Epithelial cell of prostate (primary cell): ENCODE measurements around the genes SMIM11 and SMIM34.

DNA sequence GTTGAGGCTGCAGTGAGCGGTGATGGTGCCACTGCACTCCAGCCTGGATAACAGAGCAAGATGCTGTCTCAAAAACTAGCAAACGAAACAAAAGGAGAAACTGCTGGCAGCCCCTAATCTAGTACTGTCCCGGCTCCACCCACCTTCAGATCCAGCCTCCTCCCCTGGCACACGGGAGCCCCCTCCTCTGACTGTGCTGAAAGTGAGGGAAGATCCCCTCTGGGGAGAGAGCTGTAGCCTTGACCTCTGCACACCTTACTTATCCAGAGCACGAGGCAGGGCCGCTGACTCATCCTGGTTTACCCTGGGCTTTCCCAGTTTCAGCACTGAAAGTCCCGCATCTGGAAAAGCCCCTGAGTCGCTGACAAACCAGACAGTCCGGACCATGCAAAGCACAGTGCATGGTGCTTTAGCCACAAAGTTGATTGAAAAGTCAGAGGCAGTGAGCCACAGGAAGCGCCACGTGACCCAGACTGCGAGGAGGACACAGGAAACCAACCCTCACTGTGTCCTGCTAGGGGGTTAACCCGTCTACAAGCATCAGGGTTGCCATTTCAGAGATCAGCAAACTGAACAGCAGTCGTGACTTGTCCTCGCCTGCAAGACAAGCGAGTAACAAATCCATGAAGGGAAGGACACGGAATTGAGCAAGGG is 20.2 kb upstream of the IFNGR2 start:
- RRBS = no CpG with 5 or more reads among the region's 17 CpGs

- RRBS = no CpG with 5 or more reads among the region's 11 CpGs
Measured at GRCh38 chr21:33564162-33564844, 21.5 kb downstream of the SON start.

- RRBS = 1% methylated on average over 16 of the region's 56 CpGs
Measured at GRCh38 chr21:33587819-33588502, 523 bp downstream of the DONSON start.

- RRBS = no CpG with 5 or more reads among the region's 6 CpGs
Measured at GRCh38 chr21:33626176-33626508, 15.4 kb downstream of the CRYZL1 start.

GRCh38 chr21:33686473-33686781 is 44.1 kb downstream of the ITSN1 start:
- RRBS = no CpG with 5 or more reads among the region's 3 CpGs

DNA sequence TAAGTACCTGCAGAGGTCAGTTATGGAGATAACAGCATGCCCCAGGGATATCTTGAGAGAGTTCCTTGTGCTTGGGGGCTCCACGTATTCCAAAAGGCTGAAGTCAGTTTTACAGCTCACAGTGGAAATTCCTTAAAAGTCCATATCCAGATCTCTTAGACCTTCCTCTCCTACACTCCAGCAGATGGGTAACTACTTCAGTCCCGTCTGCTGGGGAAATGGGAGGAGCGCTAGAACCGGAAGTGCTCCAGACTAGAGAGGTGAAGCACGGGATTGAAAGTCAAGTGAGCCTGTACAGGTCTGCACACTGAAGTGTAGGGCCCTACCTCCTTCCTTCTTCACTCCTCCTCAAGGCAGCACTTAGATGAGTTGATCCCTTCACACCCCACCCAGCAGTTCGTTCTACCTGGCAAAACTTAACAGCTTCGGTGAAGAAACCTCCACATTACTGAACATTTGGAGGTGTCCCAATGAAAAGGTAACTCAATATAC is 73.8 kb downstream of the ITSN1 start:
- RRBS = no CpG with 5 or more reads among the region's 7 CpGs

GRCh38 chr21:33765629-33766549 is 123.6 kb downstream of the ITSN1 start:
- RRBS = no CpG with 5 or more reads among the region's 4 CpGs

DNA sequence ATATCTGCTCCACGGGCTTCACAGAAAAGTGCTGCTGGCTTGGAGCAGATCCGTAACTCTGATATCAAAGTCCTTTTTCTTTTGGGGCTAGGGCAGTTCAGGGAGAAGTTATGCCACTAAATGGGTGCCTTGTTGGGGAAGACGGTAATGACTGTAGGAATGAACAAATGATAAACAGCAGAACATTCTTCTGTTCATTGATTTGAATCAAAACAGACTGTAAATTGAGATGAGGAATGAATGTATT is 8.9 kb upstream of the ATP5PO start:
- RRBS = no CpG with 5 or more reads among the region's 3 CpGs

DNA sequence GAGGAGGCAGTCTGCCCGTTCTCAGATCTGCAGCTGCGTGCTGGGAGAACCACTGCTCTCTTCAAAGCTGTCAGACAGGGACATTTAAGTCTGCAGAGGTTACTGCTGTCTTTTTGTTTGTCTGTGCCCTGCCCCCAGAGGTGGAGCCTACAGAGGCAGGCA is 15.2 kb upstream of the ATP5PO start:
- RRBS = no CpG with 5 or more reads among the region's 2 CpGs

DNA sequence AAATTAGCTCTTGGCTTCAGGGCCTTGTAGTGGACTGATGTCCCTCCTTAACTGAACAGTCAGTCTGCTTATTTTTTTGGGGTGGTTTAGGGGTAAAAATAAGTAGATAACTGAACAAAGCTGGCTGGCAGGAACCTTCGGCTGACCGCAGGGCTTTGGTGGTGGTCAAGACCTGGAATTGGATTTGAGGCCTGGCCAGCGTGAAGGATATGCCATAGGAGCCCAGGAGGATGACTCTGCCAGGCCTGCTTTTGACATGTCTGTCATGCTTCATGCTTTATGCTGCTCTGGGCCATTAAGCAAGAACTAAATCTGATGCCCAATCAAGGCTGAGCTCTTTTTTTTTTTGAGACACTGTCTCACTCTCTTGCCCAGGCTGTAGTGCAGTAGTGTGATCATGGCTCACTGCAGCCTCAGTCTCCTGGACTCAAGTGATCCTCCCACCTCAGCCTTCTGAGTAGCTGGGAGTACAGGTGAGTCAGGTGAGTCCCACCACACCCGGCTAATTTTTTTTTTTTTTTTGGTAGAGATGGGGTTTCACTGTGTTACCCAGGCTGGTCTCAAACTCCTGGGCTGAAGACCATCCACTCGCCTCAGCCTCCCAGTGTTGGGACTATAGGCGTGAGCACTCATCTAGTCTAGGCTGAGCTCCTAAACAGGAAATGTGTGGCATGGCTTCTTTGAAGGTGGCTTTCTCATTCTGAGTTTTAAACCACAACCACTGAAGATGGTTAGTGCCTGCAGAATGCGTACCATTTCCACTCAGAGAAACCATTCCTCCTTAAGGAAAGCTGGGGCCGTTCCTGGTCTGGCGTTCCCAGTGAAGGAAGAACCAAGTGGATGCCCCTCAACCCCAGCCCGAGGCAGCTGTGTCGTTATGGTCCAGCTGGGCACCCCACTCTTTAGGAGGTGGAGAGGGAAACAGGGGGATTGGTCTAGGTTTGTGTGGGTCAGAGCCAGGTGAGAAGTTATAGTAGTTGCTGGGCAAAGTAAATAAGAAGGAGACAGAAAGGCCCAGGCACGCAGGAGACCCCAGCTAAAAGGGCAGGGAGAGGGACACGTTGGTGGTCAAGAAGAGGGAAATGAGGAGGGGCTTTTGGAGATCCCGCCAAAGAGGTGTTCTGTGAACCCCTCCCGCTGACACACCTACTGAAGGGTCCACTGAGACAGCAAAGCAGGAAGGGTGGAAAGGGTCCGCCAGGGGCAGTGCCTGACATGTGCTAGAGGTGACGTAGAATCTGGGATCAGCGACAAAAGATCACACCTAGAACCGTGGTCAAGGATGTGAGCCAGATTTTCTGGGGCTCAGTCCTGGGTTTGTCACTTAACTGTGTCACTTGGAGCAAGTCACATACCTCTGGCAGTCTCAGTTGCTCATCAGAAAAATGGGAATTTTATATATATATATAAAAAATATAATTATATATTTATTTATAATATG is 34.3 kb upstream of the ATP5PO start:
- RRBS = no CpG with 5 or more reads among the region's 19 CpGs

GRCh38 chr21:33975992-33976833 is 60.6 kb upstream of the ATP5PO start:
- RRBS = no CpG with 5 or more reads among the region's 17 CpGs

- RRBS = no CpG with 5 or more reads among the region's 6 CpGs
Measured at GRCh38 chr21:33976834-33977427, 61.3 kb upstream of the ATP5PO start.

DNA sequence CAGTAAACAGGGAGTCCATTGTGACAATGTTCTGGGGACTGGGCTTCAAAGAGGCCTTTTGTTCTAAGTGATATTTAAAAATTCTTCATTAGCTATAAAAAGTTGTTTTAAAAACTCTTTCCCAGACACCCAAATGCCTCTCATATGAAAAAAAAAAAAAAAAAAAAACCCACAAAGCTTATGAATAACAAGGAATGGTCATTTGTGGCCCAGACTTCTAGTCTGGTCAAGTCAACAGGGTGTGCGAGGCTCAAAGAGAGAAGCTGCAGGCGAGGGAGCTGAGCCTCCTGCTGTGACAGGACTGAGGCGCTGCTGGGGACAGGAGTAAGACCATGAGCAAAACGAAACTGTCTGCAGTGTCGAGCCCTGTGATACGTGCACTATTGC is 30.5 kb upstream of the KCNE2 start:
- RRBS = no CpG with 5 or more reads among the region's 6 CpGs

GRCh38 chr21:34375235-34375575 is at the start of gene SMIM11:
TSS of gene SMIM11 (plus strand) at chr21:34375507.
- RRBS = 1% methylated on average over 25 of the region's 31 CpGs

DNA sequence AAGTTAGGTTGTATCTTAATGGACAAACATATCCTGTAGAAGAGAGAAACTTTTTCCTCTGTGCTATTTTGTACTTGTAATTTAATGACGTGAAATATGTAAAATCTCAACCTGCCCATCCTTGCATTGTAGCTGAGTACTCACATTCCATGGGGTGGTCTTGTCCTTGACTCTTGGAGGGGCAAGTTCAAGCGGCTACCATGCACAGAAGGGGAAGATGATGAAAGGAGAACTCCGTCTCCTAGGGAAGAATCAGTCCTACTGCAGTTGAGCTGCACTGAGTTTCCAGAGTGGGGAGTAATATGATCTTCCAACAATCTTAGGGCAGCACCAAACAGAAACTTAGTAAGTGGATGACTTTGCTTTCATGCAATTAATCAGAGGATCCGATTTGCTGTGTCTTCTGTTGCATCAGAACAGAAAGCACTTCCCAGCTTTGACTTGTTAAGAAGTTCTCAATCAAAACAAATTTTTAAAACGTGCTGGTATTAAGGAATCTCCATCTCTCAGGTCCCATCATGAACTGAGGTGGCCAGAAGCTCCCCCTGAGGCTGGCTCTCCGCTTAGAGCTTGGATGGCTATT is at the start of gene SMIM34:
Gene SMIM34, minus strand, starts transcription at position 263 of the 583 bp plus-strand sequence.
- RRBS = no CpG with 5 or more reads among the region's 6 CpGs

- RRBS = no CpG with 5 or more reads among the region's 19 CpGs
Measured at GRCh38 chr21:34520687-34521462, 8.9 kb upstream of the KCNE1 start.

- RRBS = no CpG with 5 or more reads among the region's 4 CpGs
Measured at GRCh38 chr21:34583388-34583623, 31.6 kb downstream of the RCAN1 start.

GRCh38 chr21:34618873-34619346 is 4.0 kb upstream of the RCAN1 start:
- RRBS = no CpG with 5 or more reads among the region's 2 CpGs

DNA sequence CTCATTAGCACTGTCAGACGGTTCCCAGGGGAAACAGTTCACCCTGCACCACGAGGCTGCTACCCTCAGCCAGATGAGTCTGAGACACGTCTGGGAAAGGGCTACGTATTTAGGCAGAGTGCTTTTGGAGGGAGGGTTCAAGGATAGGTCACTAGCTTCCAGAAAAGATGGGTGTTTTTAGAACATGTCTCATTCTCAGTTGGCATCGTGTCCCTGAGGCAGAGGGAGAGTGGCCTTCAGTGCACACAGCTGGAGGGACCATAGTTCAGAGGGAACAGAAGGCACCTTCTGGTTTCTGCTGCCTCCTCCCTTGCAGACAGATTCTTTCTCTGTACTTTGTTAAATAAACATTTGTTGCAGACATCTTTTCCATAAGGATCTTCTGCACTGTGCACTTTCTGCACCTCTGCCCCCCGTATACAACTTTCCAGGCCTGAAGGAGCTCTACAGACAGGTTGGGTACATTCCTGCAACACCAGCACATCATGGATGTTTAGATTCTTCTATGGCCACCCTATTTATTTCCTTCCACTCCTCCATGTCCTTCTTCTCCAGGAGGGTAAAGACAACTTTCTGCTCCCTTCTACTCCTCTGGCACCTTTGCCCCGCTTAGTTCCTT is 140.0 kb downstream of the CLIC6 start:
- RRBS = no CpG with 5 or more reads among the region's 7 CpGs

DNA sequence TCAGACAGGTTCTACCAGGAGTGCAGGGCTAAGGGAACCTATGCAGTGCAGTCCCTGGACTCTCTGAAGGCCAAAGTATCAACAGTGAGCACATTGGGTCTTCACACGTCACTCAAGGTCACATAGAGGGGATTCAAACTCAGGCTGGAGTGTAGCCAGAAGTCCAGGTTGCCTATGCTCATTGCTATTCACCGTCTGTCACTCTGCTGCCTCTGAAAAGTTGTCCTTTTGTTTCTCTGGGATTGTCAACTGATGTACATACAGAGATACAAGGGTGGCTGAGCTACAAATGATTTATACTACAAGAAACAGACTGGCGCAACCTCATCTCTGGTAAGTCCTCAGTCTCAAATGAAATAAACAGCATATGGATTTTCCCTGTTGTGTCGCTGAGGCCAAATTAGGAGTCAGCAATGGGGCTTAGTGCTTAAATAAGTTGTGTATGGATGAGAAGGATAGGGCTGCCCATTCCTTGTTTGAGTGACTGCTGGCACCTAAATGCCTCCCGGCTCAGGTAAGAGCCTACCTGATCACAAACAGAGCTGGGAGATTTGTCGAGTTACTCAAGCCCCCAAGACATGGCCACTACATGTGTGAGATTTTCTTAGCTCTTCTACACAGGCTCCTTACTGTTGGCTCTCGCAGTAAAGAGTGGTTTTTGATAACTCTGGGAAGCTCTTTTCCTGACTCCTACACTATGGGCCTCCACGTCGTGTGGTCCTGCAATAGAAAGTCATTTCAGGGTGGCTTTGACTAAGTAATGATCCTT is 148.4 kb downstream of the CLIC6 start:
- RRBS = no CpG with 5 or more reads among the region's 9 CpGs